ENCODE measurements around a stretch of chr1.

DNA sequence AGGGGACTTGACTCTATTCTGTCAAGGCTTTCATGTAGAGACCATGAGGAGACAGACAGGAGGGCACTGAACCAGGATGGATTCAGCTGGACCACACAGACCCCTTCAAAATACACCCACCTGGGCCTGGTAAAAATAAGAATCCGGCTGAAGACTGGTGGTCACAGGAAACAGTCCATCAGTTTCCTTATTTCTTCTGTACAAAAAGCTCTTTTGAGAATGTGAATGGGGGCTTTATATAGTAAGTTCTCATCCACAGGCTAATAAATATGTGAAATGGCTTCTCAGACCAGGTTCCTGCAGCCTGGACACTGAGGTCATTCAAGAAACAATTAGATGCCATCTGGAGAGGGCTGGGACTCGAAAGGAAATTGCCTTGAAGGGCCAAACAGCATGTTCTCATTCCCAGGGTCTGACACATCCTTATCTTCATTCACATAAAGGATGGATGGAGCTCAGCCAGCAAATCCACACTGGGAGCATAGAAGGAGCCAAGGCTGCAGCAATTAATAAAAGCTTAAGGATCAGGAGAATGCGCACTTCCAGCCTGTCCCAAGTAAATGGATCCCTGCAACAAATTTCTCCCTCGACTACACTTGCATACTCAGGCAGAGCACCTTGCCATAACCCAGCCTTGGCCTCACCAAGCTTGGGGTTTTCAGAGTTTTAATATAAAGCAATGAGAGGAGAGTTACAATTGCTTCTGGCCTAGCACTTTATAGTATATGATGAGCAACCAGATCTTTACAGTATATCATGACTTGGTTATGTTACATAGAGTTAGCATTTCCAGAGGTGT is 56.1 kb downstream of the BCAR3 start:
- PRO-cap, 2 experiments, result no peak in any of the 2 experiments

- PRO-cap, 2 experiments, result peak in 1 of 2 experiments; most common minus-strand start chr1:94069146 (in 1)
These were observed 52.2 kb downstream of the ABCA4 start for GRCh38 chr1:94068569-94069302.

- PRO-cap, 2 experiments, result peak in 1 of 2 experiments; most common minus-strand start chr1:94092333 (in 1)
These were observed 29.0 kb downstream of the ABCA4 start for GRCh38 chr1:94091947-94092397.

- PRO-cap, 2 experiments, result no peak in any of the 2 experiments
These were observed 43.0 kb downstream of the ARHGAP29 start for GRCh38 chr1:94194286-94194838.

DNA sequence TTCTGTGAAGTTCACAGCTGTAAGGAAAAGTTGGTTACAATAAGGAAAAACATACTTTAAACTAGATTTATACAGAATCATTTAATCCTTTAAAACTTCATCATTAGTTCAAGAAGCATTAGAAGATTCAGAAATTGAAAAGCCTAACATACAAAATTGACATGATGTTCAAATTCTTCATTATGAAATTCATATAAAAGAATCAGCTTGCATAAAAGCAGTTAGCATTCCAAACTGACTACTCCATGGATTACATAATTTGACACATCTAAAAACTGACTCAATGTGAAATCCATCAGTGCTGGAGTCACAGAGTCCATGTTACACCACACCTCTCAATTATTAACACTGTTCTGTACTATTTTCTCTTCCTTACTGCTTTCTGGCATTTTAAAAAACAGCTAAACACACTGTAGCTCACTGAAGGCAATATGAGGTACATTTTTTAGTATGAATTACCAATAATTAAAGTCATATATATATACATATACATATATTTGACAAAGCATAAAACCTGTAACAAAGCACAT is 28.0 kb downstream of the ARHGAP29 start:
- PRO-cap, 2 experiments, result no peak in any of the 2 experiments

- PRO-cap, 2 experiments, result no peak in any of the 2 experiments
These were observed 11.8 kb upstream of the ABCD3 start for GRCh38 chr1:94406253-94406948.

GRCh38 chr1:94418585-94419442 is 625 bp downstream of the ABCD3 start:
- PRO-cap, 2 experiments, result peak in 1 of 2 experiments; most common plus-strand start chr1:94419216 (in 1); most common minus-strand start chr1:94419105 (in 1)

GRCh38 chr1:94550758-94551268 is 9.3 kb upstream of the F3 start:
- PRO-cap, 2 experiments, result no peak in any of the 2 experiments

GRCh38 chr1:94863176-94863821 is 43.1 kb downstream of the SLC44A3 start:
- PRO-cap, 2 experiments, result no peak in any of the 2 experiments

DNA sequence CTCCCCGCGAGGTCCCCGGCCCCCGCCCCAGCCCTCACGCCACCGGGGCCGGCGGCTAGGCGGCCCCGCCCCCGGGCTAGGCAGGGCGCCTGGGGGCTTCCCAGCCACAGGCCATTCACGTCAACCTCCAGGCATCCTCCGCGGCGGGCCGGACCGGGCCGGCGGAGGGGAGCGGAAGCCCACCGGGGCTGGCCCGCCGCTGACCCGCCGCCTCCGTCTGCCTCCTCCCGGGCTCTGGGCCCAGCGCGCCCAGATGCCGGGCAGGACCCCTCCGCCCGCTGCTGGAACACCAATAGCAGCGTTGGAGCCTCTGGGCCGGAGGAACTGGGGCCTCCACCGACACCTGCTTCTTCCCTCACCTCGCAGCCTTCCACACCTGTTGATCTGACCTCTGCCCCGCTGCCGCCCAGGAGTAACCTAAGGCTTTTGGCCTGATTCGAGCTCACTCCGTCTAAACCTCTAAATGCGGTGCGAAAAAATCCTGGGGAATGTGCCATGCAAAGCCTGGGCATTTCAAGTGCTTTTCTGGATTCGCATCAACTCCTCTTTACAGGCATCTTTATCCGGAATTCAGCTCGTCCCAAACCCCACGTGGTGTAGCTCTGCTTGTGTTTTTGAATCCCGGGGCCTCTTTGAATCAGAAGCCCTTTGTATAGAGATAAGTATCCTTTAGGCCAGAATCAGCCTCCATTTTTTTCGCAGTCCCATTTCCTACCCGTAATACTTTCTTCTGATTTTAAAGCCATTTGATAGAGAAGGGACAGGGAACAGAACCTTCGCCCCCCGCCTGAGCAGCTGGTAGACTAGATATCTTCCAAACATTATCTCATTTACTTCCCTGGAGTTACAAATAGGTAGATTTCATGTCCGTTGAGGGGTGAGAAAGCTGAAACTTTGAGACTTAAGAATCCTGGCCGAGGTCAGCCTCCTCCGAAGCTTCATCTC is 645 bp upstream of the CNN3 start:
- PRO-cap, 2 experiments, result peak in 1 of 2 experiments; most common plus-strand start position 118 of the sequence (in 1); most common minus-strand start position 236 of the sequence (in 1)

DNA sequence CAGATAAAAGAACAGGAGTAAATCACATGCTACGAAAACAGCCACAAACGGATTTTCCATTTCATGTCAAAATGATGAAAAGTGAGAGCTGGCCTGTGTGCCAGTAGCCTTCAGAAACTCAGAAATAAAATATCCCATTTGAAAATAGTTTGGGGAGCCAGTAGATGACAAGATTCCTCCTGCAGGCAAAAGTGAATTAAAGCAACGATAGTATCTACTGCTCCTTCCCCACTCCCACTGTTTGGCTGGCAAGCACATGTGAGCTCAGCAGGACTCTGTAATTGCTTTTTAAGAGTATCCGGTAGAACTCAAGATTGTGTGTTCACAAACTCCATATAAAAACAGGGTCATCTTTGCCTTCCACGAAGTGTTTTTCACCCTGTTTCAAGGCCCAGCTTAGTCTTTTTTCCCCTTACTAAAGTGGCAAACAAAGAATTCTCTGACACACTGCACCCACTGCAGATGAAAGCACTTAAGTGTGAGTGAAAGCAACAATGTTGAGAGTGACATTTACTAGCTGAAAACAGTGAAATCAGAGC is 70.2 kb downstream of the ALG14 start:
- PRO-cap, 2 experiments, result no peak in any of the 2 experiments

DNA sequence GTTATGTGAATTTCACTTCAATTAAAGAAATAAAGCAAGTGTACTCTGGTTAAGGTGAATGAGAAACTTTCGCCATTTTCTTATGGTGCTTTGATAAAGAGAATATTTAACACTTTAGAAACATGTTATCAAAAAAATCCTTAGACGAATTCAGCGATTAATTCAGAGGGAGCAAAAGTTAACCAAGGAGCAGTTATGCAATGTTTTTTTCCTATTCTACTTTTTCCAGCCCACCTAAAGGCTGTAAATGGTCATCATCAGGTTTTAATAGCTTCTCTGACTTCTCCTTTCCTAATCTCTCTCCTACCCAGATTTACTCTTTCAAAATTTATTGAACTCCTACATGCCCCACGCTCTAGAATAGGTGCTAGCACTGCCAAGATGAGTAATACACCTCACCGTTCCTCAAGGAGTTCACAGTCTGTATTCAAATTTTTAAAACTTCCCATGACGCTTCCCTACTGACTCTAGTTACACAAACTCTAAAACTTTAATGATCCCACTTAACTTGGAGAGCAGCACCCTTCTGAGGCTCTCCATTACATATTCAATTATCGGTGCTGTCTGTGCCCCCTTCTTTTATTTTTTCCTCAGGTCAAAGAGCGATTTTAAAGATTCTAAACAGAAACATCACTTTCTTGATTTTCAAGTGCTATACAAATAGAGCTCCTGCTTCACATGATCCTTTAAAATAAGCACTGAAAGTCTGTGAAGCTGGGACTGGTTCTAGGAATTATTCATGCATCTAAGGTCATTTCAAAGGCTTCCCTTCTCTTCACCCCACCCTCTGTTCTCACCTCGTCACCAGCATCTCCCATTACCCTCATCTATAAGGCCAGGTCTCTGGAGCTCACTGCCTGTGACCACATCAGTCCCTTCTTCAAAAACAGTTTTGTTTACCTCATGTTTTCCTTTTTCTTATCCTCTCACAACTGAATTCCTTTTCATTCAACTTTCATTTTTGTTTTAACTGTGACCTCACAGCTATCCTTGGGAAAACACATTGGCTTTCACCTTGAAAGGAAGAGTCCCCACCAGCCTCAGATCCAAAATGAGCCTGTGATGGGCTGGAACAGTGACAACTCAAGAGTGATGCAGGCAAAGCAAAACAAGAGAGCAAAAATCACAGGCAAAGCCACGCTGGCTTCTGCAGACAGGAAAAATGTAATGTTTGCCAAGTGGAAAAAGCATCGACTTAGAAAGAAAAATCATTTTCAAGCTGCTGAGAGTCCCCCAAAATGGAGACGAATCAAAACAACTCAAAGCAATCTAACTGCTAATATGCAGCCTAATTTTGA is 51.4 kb downstream of the ALG14 start:
- PRO-cap, 2 experiments, result peak in 1 of 2 experiments; most common minus-strand start position 1,053 of the sequence (in 1)

- PRO-cap, 2 experiments, result no peak in any of the 2 experiments
These were observed 49.0 kb downstream of the ALG14 start for GRCh38 chr1:95023687-95024149.

DNA sequence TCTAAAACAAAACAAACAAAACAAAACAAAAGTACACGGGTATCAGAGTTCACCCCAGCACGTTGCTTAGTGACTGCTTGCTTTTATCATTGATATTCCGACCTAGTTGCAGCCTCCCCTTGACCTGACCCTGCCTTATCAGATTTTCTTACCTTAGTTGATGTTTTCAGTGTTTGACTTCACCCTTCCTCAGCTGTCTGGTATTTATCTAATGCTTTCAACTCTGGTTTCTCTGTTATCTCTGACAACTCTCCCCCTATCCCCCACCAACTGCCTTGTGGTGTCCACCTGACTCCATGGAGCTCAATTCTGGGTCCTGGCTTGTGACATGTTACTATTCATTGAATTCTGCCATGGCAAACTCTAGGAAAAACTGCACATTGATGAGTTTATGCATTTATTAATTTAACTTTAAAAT is 5.2 kb downstream of the TLCD4 start:
- PRO-cap, 2 experiments, result no peak in any of the 2 experiments

DNA sequence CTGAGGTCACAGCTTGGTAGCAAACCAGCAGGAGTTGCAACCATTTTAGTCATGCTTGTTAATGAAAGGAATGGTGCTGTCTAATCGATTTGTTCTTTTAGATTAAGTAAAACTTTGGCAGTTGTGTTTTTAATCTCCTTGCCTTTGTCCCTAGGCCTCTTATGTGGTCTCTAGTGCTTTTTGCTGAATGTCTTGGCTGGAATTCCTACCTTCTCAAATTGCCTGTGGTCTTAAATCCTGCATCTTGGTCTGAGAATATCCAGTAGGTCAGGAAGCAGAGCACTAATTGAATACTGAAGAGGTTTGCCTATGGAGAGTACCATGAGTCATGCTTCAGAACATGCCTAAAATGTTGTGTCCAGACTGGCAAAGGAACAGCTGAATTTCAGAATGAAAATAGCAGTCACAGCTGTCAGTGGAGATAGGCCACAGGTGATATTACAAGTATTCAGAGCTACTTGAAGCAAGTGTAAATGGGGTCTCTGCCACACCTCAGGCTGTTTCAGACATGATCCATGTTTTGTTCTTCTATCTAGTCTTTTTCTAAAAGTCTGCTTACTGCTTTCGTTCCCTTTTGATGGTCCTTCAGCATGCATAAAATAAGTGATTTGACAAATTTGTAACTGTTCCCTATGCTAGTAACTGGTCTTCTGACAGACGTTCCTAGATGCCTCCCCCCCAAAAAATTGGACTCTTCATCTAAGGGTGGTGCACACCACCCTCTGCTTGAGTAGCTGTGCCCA is 36.1 kb upstream of the RWDD3 start:
- PRO-cap, 2 experiments, result no peak in any of the 2 experiments

DNA sequence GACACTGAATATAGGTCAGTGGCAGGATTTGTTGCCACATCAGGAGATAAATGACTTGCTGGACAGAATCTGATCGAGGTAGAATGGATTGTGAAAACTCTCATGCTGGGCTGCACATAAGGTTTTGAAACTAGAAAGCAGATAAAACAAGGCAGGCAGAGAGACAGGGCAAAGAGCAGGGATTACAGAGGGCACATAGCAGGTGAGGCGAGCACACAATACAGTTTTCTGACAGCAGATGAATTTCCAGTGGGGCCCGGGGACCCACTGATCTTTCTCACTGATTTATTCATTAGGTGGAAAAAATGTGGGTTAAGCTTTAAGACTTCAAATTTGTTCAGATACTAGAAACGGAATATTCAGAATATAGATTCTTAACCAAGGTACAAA is 296.1 kb upstream of the PTBP2 start:
- PRO-cap, 2 experiments, result no peak in any of the 2 experiments

GRCh38 chr1:97169706-97170174 is 448.2 kb downstream of the PTBP2 start:
- PRO-cap, 2 experiments, result no peak in any of the 2 experiments

DNA sequence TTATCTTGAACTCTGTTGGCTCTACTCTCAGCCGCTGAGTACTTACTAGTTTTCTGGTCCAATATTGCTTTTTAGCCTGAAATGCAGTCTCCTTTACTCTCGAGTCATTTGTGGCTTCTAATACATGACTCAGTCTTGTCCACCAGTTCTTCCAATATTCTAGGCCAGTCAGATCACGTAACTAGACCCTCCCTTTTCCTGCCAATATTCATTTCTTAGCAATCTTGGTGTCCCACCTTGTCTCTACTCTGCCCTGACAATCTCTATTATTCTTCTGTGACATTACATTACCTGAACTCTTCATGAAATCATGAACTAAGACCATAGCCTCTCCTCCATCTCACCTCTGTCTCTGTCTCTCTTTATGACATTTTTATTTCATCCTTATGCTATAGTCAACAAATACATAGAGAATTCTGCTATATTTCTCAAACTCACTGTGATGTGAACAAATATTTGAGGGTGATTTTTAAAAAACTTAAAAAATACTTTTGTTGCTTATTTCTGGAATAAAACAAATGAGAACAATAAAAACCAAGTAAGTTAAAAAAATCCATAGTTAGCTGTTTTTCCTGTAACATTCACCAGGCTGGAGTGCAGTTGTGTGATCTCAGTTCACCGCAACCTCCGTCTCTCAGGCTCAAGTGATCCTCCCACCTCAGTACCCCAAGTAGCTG is 555.6 kb downstream of the DPYD start:
- PRO-cap, 2 experiments, result no peak in any of the 2 experiments

- PRO-cap, 2 experiments, result no peak in any of the 2 experiments
These were observed 260.1 kb downstream of the DPYD start for GRCh38 chr1:97660515-97661346.

GRCh38 chr1:98045816-98046389 is 125.1 kb upstream of the DPYD start:
- PRO-cap, 2 experiments, result no peak in any of the 2 experiments